Skeletal muscle satellite cell (primary cell): Measurements from ENCODE around the gene NOS3.

DNA sequence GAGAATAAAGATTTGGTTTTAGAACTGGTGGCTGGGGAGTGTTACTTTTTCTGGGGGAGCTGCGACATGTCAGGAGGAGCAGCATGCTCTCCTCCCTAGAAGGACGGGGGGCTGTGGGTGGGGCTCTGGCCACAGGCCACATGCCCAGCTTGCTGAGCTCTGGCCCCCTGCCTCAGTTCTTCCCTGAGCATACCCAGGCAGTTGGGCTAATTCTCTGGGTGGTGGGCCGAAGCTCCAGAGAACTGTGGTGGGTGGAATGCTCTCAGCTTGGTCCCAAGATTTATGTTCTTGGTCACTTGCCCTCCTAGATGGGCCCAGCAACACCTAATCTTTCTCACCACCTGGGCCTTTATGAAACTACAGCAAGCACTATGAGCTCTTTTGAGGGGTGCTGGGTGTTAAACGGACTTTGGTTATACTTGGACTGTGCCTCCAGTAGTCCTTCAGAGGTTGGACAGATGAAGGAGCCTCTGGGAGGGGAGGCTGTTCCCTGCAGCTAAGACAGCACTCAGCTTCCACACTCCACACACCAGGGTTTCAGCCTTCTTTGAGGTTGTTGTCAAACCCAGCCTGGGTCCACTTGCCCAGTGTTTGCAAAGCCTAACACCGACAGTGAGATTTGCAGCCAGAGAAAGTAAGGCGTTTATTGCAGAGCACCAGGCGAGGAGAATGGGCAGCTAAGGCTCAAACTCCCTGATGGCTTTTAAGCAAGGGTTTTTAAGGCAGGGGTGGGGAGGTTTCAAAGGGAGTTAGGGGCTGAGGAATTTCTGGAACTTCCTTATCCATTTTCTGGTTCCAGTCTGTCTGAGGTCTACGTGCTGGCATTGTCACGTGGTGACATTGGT is 4.9 kb upstream of the ZNF775 start:
- CAGE, long polyA plus RNA, result no peak

GRCh38 chr7:150465449-150465856 is 15.0 kb downstream of the GIMAP8 start:
- CAGE, long polyA plus RNA, result no peak

DNA sequence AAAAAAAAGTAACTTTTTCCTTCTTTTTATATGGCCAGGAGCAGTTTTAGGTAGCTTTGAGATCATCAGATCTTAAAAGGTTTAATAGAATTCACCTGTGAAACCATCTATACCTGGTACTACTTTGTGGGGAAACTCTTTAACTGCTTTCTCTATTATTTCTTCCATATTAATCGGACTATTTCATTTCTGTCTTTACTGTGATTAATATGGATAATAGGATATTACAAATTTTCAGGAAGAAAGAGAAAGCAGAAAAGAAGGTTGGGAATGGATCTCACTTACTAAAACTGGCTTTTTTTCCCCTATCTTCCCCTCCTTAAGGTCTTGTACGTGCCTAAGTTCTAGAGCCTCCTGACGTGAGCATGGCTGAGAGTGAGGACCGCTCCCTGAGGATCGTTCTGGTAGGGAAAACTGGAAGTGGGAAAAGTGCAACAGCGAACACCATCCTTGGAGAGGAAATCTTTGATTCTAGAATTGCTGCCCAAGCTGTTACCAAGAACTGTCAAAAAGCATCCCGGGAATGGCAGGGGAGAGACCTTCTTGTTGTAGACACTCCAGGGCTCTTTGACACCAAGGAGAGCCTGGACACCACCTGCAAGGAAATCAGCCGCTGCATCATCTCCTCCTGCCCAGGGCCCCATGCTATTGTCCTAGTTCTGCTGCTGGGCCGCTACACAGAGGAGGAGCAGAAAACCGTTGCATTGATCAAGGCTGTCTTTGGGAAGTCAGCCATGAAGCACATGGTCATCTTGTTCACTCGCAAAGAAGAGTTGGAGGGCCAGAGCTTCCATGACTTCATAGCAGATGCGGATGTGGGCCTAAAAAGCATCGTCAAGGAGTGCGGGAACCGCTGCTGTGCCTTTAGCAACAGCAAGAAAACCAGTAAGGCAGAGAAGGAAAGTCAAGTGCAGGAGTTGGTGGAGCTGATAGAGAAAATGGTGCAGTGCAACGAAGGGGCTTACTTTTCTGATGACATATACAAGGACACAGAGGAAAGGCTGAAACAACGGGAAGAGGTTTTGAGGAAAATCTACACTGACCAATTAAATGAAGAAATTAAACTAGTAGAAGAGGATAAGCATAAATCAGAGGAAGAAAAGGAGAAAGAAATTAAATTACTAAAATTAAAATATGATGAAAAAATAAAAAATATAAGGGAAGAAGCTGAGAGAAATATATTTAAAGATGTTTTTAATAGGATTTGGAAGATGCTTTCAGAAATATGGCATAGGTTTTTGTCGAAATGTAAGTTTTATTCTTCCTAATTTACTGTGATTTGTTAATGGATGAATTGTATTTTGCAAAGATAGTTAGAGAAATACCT is 5.4 kb downstream of the GIMAP7 start:
- CAGE, long polyA plus RNA, result no peak

GRCh38 chr7:150556621-150557254 is 10.5 kb upstream of the GIMAP4 start:
- CAGE, long polyA plus RNA, result no peak

GRCh38 chr7:150570812-150571359 is 3.7 kb downstream of the GIMAP4 start:
- CAGE, long polyA plus RNA, result no peak

- CAGE, long polyA plus RNA, result no peak
Measured at GRCh38 chr7:150631299-150631879, 796 bp downstream of the GIMAP6 start.

- CAGE, long polyA plus RNA, result no peak
Measured at GRCh38 chr7:150732000-150732389, 5.2 kb upstream of the GIMAP5 start.

DNA sequence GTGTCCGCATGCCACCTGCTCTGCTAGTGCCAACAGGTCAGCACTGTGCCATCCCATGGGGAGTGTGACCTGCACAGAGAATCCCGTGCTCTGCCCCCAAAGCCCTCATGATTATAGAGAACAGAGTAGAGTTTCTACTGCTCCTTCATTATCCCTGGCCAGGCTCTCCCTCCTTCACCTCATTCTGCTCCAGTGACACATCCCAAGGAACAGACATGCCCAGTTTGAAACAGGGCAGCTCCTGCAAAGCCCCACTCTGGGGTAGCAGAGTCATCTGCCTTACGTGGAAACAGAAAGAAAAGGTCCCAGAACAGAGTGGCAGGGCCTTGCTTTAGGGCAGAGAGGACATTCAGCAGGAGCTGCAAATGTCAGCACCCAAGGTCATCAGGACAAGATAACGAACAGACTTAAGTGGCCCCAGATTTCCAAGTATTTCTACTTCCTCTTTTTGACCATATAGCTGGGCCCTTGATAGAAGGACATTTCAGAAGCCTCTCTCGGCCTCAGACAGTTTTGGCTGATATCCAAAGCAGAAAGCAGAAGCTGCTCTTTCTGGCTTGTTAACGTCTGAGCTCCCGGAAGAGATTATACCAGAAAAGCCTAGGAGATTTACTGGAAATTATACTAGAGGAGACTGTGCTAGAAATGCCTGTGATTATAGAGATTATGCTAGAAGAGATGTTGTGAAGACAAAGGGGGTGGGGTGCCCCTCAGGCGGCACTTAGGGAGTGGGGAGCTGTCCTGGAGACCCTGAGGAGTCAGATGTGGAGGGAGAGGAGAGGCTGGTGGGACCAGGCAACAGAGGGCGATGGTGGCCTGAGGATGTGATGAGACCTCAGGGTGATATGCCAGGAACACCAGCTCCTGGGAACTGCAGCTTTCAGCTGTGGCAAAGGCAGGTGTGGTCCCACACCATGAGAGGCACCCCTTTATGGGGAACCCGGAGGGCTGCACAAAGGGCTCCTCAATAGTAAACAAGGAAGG is 12.5 kb downstream of the TMEM176B start:
- CAGE, long polyA plus RNA, result no peak

DNA sequence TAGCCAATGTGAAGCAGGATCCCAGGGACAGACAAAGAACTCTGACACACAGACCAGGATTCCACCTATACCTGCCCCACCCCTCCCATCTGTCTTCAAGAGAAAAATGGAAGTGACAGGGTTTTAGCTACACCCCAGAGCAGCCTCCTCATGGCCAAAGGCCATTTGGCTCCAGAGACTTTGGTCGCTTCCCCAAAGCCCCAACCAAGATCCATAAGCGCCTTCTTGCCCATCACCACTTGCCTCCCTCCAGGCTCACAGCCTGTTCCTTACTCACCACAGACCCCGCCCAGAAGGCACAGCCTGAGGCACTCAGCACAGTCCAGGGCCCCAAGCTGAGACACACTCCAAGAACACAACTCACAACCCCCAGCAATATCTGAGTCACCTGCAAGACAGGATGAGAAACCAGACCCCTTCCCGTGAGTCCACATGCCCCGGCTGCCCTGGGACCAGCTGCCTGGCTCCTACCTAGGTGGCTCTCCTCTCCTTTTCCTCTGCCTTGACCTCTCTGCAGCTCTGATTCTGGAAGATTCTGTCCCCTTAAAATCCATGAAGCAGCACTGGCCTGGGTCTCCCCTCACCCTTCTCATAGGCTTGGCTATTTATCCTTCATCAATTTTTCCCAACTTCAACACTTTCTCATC is 6.4 kb downstream of the TMEM176B start:
- CAGE, long polyA plus RNA, result no peak

DNA sequence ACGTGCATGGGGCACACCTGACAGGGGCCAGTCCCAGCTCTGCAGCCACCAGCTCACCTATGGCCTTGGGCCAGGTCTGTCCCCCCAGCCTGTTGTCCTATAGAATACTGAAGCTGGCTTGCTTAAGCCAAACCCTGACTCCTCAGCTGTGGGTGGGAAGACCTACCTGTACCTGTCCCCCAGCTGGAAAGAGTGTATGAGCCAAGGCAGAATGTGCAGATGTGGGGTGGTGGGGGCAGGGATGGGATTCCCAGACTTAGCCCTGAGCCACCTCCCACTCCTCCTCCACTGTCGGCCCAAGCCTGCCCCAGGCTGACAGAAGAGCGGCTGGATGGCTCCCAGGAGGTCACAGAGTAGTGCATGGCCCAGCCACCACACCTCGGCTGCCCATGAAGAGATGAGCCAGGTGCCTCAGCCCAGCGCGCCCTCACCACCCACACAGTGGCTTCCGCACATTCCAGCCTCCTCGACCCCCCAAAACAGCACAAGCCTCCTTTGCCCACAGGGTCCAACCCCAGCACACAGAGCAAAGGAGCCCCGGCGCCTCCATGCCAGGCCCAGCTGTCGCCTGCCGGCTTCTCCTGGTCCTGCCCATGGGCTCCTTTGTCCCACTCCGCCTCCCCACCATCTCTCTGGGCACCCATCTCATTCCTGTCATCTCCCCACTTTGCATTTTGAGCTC is 23.5 kb downstream of the KCNH2 start:
- CAGE, long polyA plus RNA, result no peak

DNA sequence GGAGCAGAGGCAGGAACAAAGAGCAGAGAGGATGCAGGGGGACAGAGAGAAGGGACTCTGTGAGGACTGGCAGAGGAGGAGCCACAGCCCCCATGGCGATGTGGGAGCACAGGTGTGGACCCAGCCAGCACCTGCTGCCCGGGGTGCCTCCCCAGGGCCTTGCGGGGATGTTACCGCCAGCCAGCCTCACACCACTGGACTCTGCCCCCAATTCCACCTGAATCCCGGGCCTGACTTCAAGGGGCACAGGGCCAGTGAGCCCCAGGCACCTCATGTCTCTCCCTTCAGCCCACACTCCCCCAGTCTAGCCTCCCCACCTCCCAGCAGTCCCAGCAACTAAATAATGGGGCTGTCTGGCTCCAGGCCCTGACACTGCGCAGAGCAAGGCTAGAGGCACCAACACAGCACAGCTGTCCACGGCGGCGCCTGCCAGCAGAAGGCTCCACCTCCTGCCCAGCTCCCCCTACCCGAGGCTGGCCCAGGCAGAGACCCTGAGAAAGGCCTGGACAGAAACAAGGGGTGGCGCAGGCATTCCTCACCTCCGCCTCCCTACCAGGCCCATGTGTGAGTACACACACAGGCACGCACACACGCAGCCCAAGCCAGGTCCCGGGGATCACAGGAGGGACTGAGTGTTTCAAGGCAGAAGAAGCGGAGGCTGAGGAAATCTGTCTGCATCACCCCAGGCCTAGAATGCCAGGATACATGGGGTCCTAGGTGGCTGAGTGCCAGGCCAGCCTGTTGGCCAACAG is 6.1 kb downstream of the KCNH2 start:
- CAGE, long polyA plus RNA, result no peak

DNA sequence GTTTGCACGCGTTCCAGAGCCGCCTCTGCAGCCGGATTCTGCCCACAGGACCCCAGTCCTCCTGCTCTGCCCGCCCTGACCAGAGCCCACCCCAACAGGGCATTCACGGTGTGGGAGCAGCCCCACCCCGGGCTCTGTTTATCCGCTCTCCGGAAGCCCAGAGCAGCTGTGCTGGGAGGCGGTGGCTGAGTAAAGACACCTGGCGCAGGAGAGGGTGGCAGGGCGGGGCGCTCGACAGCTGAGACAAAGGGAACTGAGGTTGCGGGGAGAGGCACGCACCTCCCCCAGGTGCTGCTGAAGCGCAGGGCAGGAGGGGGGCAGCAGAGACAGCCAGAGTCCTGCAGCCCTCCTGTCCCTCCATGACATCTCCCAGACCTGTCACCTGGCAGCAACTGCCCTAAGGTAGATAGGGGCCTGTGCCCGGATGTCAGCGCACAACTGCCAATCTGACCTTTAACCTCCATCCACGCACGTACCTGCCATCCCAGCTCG is 4.2 kb downstream of the KCNH2 start:
- CAGE, long polyA plus RNA, result no peak

- CAGE, long polyA plus RNA, result no peak
Measured at GRCh38 chr7:150990524-150991391, at the start of gene NOS3. TSS of gene NOS3 (plus strand) at chr7:150991017.

DNA sequence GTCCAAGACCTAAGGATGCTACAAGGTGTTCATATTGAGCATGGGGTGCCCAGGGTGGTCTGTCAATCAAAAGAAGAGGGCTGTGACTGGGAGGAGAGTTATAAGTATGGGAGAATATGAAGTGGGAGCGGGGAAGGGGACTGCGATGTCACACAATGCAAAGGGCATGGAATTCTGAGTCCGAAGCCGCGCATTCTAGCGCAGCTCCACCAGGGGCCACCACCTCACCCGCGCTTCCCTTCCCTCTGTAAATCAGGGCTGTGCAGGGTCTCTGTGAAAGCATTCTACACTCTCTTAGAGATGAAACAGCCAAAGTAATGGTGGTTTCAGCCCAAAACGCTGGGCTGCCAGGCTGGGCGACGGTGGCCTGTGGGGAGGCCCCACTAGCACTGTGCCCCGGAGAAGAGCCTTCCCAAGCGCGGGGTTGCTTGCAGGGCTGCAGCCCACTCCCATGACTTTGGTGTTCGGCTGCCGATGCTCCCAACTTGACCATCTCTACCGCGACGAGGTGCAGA is 11.4 kb downstream of the ATG9B start:
- CAGE, long polyA plus RNA, result no peak

- CAGE, long polyA plus RNA, result no peak
Measured at GRCh38 chr7:151086815-151087120, 493 bp downstream of the AGAP3 start.

DNA sequence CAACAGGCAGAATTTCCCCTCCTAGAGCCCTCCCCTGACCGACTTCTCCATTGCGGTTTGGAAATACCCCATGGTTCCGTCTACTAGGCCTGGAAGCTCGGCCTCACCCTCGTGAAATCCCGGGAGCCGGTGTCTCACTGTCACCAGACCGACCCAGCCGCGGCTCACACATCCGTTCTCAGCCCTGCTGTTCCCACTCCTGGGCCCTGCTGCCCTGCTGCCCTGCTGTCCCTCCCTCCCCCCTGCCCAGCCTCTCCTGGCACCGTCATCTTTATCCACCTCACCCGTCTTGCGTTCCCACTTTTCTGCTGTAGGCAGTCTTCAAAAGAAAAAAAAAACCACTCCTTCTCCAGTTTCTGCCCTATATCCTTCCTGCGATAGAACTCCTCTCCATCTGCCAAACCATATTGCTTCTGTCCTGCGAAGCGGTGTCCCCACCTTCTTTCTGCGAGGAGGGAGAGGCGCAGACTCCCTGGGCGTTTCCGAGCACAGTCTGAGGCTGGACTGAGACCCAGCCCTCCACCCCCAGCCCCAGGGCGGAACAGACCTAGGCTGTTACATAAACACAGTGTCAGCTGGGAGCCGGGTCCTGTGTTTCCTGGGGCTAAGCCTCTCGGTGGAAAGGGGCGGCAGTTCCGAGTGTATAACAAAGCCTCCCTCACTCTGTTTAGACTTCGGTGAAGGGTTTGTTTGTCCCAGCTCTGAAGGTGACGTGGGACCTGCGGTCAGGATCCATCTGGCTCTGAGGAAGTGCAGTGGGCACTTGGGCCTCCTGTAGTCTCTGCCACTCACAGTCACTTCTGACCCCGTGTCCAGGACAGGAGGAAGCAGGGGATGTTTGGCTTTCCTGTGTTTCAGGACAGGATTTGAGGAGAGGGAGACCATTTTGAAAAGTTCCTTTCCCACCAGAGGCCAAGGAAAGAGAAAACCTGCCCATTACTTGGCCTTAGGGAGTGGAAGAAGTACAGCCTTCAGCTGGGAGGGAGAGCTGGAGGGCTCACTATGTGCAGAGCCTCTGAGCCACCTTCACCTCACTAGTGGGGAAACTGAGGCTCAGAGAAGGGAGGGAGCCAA is 2.9 kb downstream of the AGAP3 start:
- CAGE, long polyA plus RNA, result no peak

DNA sequence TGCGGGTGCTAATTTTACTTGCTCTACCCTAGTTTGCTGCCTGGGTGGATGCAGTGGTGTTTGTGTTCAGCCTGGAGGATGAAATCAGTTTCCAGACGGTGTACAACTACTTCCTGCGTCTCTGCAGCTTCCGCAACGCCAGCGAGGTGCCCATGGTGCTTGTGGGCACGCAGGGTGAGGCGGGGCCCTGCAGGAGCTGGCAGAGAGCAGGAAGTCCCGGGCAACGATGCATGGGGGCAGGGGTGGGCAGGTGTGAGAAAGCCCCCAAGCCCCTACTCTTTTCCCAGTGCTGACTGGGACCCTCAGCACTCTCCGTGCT is 31.3 kb downstream of the AGAP3 start:
- CAGE, long polyA plus RNA, result no peak

- CAGE, long polyA plus RNA, result no peak
Measured at GRCh38 chr7:151118060-151118871, 32.0 kb downstream of the AGAP3 start.

GRCh38 chr7:151119770-151120809 is 33.8 kb downstream of the AGAP3 start:
- CAGE, long polyA plus RNA, result no peak

DNA sequence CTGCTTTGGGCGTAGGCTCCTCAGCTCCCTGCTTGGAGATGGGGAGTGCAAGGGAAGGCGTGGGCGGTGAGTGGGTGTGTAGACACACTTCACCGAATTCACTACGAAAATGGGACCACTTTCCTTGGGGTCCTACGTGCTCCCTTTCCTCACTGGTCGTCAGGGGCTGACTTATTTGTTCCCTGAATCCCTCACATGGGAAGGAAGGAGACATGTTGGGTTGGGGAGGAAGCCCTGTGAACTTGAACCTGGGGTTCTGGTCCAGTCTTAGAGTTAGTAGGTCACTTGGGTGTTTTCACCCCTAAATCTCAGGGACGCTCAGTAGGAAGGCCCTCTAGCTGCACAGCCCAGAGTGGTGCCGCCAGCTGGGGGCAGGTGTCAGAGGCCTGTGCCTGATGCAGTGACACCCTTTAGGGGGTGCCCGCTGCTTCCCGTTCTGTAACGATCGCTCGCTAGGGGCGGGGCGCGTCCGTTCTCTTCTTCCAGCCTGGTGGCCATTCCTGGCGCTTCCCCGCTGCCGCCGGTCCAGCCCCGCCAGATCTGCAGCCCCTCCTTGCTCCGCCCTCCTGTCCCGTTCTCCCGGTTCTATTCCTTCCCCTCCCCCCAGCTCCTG is 39.0 kb downstream of the AGAP3 start:
- CAGE, long polyA plus RNA, result no peak